ENCODE data around the genes KAZN and RSC1A1.

GRCh38 chr1:13487204-13487982, 26.4 kb downstream of the LRRC38 start:
- PRO-cap: no peak

DNA sequence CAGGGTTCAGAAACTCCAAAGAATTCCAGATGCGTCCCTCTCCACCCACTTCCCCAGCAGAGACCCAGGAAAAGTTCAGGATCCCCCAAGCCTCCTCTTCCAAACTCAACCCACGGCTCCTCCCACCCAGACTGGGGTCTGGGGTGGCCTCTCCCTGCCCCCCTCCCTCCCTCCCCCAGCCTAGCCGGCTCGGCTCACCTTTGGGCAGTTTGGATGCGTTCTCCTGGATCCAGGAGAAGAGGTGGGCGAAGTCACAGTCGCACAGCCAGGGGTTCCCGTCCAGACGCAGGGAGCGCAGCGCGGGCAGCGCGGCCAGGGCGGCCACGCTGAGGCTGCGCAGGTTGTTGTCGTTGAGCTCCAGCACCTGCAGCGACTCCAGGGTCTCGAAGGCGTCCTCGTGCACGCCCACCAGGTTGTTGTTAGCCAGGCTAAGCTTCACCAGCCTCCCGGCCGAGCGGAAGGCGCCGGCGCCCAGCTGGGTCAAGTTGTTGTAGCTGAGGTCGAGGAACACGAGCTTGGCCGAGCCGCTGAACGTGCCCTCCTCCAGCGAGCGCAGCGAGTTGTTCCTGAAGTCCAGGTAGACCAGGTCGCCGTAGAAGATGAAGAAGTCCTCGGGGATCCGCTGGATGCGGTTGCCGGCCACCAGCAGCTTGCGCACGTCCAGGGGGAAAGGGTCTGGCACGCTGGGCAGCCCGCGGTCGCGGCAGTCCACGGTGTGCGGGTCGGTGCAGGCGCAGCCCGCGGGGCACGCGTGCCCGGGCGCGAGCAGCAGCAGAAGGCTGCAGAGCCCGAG, 842 bp downstream of the LRRC38 start:
- PRO-cap: no peak

- PRO-cap: no peak
Observed at GRCh38 chr1:13687347-13687867, 12.6 kb upstream of the PRDM2 start.

- PRO-cap: no peak
Observed at GRCh38 chr1:13728191-13728675, 28.2 kb downstream of the PRDM2 start.

DNA sequence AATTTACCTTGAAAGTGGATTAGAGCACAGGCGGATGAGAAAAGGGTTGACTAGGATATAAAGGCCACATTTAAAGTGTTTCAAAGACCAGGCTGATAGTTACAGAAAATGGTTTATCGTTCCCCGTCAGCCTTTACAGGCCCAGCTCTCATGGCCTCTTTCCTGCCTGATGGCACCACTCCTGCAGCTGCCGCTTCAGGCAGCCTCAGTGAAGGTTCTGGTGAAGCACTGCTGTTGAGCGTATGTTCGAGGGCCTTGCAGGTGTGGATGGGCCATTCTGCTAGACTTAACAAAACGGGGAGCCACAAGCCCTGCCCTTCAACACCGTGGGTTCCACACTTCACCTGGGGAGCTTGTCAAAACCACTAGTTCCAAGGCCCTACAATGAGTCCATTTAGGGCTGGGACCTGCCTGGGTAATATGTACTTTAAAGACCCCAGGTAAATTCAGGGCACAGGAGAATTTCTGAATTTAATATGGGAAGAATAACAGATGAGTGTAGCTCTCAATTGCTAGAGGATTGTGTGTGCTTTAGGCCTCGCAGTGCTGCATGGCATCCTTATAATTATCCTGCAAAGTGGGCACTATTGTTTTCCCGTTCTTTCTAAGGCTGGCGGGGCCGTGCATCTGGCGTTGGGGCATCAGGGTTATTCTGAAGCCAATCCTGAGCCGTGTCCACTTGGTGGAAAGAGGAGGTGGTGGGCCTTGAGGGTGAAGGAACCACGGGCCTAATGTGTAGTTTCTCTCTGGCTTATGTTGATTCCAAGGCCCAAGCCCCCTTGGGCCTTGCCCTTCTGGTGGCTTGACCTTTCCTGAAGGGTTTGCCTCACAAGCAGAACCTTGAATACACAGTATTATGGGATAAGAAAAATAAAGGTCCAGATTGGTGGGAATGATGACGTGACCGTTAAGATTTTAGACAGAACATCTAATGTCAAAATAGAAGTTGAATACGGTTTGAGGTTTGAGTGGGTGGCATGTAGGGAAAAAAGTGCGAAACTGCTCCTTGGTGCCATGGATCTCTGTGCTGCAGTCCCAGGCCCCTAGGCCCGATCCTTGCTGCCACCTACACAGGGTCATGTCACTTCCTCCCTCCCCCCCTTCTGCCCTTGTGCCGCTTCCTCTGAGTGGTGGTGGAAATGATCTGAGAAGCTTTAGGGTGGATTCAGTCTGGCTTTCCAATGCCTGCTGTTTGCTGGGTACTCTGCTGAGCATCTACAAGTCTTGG, 90.2 kb downstream of the PRDM2 start:
- PRO-cap: no peak

- PRO-cap: no peak
Observed at GRCh38 chr1:14258937-14259849, 339.3 kb upstream of the KAZN start.

- PRO-cap: no peak
Observed at GRCh38 chr1:14598568-14599917, at the start of gene KAZN. Gene KAZN, plus strand, starts transcription at chr1:14598685.

GRCh38 chr1:14732757-14733636, 134.5 kb downstream of the KAZN start:
- PRO-cap: no peak

DNA sequence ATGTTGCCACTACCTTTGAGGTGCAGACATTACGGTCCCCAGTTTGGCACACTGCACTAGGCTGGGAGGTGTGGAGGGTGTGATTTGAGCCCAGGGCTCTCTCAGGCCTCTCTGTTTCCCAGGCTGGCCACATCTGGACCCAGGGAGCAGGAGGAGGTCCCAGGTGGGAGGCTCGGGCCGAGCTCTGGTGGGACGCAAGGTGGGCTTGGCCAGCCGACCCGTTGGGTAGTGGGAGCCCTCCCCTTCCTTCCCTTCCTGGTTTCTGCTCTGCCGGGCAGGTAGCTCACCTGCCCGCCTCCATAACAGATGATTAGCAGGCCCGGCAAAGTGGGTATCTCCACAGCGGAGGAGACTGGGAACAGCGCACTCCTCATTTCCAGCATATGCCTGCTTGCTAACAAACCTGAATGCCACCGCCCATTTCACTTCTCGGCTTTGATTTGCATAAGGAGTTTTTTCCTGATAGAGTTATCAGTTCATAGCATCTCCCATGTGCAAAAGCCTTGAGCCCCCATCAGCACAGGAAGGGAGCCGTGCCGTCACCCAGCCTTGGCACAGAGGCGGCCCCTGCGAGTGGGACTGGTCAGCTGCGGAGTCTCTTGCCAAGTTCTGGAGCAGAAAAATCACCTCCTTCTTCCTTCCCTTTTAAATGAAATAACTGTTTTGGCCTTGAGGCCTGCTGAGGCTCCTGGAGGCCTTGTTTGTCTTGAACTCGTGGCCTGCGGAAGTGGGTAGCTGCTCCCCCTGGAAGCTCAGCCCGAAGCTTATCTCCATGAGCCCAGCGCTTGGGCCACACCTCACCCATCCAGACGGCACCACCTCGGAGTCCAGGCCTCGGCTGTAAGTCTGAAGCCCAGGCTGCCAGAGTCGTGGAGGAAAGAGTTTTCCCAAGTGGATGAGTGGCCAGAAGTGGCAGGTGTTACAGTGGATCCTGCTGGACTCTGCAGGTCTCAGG, 145.9 kb upstream of the TMEM51 start:
- PRO-cap: no peak

- PRO-cap: no peak
Observed at GRCh38 chr1:15023598-15024359, 129.8 kb upstream of the TMEM51 start.

DNA sequence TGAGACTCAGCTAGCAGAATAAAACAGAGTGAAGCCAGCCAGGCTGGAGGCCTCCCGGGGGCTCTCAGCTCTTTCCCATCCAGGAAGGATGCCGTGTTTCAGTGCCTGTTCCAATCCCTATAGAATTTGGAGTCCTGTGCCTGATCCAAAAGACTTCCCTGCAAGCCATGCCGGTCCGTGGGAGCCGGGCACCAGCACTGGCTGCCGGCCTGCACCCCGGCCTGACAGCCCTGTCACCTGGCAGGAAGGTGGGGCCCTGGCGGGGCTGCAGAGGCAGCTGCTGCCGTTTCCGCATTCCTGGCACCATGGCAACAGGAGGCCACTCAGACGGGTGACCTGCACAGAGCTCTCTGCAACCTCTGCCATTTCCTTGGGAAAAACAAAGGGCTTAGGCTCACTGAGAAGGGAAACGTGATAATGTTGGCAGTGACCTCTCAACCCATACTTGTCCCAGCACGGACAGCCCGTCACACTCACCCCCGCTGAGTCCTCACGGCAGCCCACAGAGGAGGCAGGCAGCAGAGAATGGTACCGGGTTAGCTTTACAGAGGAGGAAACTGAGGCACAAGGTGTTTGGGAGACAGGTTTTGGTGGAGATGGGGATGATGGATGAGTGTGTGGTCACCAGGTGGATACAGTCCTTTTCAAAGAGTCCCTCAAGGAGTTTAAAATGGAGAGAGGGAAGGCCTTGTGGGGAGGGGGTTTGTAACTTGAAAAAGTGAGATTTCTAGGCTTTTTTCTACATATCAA, 63.1 kb upstream of the TMEM51 start:
- PRO-cap: no peak

GRCh38 chr1:15260623-15261228, 13.7 kb downstream of the FHAD1 start:
- PRO-cap: no peak

- PRO-cap: no peak
Observed at GRCh38 chr1:15324310-15324783, 77.3 kb downstream of the FHAD1 start.

DNA sequence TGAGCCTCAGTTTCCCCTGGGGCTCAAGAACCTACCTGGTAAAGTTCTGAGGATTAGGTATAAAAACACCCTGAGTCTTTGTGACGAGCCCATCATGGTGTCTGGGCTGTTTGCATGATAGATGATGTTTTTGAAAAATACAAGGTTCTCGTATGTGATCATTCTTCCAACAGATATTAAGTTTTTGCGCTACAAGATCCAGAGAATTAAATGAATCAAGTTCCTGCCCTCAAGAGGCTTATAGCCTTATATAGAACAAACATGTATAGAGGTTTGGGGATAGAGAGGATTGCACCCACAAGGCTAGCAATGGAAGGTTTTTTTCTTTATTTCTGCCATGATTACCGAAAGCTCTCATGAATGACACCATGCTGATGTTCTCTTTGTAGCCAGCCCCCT, 5.3 kb downstream of the EFHD2 start:
- PRO-cap: no peak

DNA sequence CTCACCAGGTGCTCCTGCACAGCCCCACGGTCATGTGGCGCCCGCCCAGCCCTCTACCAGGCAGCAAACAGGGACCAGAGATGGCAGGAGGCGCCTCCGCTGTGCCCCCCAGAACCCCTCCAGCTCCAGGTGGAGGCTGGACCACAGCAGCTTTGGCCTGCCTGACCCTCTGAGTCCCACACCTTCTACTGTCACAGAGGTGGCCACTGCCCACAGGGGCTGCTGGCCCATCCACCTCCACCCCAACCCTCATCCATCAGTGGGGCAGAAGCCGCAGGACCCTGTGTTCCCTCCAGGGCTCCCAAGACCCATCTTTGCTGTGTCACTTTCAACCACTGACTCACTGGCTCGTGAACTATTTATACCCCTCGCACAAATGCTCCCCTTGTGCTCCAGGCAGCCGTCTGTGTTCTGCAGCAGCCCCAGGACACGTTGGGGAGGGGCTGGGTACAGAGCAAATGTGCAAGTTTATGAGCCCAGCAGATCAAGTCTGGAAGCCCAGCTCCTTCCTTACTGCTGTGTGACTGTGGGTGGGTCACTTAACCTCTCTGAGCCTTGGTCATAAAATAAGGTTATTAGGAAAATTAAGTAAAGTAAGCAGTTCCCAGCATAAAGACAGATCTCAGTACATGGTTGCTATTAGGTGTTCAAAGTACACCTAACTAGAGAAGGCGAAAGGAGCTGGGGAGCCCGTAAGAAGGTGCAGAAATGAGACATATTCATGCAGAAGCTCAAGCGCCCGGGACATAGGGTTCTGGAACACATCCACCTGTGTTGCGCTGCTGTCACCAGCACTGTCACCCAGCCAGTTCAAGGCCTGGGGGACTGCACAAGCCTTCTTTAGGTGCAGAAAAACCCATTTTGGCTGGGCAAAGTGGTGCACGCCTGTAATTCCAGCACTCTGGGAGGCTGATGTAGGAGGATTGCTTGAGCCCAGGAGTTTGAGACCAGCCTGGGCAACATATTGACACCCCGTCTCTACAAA, 13.6 kb downstream of the EFHD2 start:
- PRO-cap: no peak

DNA sequence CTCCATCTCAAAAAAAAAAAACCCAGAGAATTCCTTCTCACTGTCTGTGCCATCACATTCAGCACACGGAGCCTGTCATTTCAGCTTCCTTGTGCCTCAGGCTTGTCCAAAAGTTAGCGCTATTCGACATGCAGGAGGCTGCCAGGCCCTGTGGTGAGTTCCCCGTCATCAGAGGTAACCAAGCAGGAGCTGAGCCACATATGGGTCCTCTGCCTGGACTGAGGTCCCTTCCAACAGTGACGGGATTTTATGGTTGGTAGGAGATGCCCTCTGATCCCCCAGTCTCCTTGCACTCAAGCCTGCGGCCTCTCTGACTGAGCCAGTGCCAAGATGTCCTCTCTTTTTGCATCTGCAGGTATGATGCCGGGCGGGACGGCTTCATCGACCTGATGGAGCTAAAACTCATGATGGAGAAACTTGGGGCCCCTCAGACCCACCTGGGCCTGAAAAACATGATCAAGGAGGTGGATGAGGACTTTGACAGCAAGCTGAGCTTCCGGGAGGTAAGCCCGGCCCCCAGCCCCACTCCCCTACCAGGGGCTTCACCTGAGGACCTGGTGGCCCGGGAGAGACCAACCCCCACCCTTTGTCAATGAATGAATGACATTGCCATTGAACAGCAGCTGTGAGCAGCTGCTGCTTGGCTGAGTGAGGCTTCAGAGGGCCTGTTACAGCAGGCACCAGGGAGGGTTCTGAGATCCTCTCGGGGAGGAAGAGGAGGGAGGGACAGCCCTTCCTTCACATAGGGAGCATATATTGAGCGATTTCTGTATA, 12.5 kb upstream of the CTRC start:
- PRO-cap: no peak

- PRO-cap: no peak
Observed at GRCh38 chr1:15651302-15652208, 8.0 kb upstream of the RSC1A1 start.

DNA sequence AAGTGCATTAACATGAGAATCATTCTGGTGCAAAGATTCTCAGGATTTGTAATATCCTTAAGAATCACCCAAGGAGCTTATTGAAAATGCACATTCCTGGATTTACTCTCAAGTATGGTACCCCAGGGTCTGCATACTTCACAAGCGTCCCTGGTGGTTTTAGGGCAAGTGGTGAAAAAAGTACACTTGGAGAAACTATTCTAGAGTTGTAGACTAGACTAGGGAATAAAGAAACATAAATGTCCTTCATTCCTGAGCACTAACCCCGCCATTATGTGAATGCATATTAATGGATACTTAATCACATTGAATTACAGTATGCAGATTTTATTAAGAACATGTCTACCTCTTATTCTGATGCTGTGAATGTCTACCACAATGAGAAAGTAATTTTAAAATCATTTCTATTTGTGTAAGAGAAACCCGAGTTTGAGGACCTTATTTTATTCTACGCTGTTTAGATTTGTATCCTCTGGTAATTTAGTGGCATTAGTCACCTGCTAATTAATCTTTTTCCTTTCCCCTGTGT, at the start of gene RSC1A1:
Gene RSC1A1 (plus strand): TSS at position 415 of the 529 bp plus-strand sequence.
- PRO-cap: no peak

GRCh38 chr1:15724800-15725727, 11.0 kb upstream of the SLC25A34 start:
- PRO-cap: no peak

- PRO-cap: no peak
Observed at GRCh38 chr1:15733685-15734469, 2.2 kb upstream of the SLC25A34 start.

Measured in neutrophil (primary cell).